Neuron (in vitro differentiated cells): Measurements from ENCODE around the genes TRAM2 and GSTA2.

GRCh38 chr6:52244530-52244817 is 174 bp upstream of the IL17F start:
- PRO-cap: no peak

DNA sequence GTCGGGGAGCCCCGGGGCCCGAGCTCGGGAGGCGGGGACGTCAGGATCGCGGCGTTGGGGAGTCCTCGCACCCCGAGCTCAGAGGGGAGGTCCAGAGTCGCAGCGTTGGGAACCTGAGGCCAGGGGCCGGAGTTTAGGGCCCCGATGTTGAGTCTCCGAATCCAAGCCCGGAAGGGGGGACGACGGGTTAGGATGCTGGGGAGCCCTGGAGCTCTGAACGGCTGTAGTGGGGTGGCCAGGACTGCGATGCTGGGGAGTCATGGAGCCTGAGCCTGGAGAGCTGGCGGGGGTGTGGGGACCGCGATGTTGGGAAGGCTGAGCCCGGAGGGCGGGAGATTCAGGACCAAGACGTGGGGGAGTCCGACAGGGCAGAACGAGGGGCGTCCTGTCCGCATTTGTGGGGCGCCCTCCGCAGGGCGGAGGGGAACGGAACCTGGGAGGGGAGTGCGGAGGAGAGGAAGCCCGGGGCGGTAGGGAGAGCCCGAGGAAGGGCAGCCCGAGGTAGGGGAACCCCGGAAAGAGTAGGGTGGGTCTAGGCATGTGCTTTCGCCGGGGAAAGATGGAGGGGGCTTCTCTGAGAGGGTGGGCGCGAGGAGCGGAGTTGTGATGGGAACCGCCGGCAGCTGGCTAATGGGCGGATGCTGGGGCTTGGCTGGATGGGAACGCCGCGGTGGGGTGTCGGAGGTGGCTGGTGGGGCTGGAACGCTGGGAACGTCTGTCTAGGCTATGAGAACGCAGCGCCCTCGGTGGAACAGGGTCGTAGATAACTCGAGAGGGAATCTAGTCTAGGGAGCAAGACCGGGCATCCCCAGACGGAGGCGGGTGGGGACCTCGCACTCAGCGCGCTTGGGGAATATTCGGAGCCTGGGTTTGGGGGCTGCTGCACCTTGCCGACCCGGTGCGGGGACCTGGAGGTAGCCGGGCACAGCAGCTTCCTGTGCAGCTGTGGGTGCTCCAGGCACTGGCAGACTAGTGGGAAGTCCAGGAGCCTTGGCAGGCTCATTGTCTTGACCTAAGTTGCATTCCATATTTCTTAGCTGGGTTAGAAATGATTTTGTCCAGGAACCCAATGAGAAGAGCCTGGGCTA is 699 bp downstream of the PAQR8 start:
- PRO-cap: no peak

GRCh38 chr6:52389491-52390020 is 27.6 kb downstream of the PAQR8 start:
- PRO-cap: no peak

- PRO-cap: no peak
These were observed 74.5 kb downstream of the TRAM2 start for GRCh38 chr6:52502250-52502965.

- PRO-cap: bidirectional peak, plus-strand start at chr6:52517789, minus-strand start at chr6:52517657
These were observed 59.2 kb downstream of the TRAM2 start for GRCh38 chr6:52517343-52518467.

DNA sequence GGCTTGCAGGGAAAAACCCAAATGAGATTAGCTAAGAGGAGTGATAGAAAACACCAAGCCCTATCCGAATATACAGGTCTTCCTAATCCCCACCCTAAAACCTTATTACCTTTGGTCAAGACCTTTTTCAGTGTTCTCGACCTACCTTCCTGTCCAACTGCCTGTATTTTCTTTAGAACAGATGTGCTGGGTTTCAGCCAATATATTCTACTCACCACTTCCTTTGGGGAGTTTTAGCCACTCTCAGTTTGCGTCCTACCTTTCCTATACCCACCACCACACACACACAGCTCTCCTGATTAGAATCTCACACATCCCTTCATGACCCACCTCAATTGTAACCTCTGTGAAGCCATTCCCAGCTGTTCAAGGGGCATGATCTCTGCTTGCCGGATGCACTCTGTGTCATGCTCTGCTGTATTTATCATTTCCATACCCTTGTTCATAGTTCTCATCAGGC is 39.6 kb downstream of the TRAM2 start:
- PRO-cap: no peak

GRCh38 chr6:52576145-52577114 is at the start of gene TRAM2:
Gene TRAM2 (minus strand): TSS chr6:52577060.
- PRO-cap: bidirectional peak, plus-strand start at chr6:52576805, minus-strand start at chr6:52576735; bidirectional peak, plus-strand start at chr6:52577153, minus-strand start at chr6:52577028

GRCh38 chr6:52594816-52596115 is 18.4 kb upstream of the TRAM2 start:
- PRO-cap: bidirectional peak, plus-strand start at chr6:52595080, minus-strand start at chr6:52595101; bidirectional peak, plus-strand start at chr6:52595582, minus-strand start at chr6:52595332; bidirectional peak, plus-strand start at chr6:52595731, minus-strand start at chr6:52595772

- PRO-cap: no peak
These were observed 16.9 kb downstream of the GSTA2 start for GRCh38 chr6:52746148-52746943.

DNA sequence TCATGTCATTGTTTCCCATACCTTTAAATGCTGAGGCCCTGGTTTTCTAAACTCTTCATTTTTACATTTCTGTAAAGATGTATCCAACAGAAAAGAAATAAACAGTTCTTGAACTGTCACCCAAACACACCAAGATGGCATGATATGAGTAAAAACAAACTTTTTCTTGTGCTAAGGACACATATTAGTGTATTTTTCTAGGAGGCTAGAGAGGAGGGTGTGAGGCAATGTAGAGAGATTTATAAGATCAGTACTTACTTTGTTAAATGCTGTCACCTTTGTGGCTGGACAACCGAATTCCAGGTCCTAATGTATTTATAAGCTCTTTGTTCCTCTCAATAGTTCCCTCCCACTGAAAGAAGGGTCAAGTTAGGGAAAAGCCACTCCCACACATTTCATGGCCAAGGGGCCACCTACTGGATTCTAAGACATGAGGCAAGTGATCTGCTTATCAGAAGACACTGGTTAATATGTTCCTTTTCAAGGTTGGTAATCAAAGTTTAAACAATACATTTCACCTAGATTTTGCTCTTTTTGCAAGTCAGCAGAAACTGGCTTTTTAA is at the start of gene GSTA2:
Gene GSTA2, minus strand, starts transcription at position 290 of the 563 bp plus-strand sequence.
- PRO-cap: no peak

DNA sequence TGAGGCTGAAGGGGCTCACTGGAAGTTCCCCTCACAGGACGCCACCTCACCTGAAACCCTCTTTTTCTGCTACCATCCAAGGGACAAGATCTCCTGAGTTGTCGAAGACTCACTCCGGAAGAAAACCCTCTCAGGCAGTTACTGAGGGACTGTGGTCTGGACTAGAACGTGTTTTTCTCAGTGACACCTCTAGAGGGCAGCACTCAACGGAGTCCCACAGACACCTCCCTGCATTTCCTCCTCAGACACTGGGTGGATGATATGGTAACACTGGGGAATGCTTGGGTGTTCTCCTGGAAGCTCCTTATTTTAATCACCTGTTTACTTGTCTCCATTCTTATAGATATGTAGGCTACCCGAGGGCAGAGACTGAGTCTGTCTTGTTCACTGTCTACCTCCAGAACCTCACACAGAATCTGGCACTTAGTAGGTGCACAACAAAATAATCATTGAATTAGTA is 27.1 kb downstream of the GSTA3 start:
- PRO-cap: no peak

DNA sequence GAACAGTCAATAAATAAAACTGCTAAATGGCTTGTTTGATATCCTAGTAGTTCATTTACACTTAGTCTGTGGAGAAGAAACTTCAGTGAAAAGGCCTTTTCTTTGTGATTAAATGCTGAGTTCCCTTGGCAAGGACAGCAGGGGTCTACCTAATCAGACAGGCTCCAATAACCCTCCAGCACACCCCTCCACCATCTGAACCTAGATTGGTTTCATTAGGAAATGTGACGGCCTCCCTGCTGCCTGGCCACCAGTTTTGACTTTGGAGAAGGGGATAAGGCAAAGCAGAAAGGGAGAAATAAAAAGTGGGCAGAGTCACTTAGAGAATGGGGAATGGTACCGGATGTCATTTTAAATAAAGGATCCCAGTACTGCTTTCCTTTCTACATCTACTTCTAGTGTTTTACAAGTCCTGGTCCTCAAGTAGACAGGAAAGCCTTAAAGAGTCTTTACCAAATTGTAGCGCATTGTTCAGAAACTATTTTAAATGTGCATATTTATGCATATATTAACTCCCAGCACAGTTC is 1.4 kb downstream of the CILK1 start:
- PRO-cap: unidirectional peak, plus-strand start at position 215 of the sequence

GRCh38 chr6:53290972-53291618 is 57.7 kb downstream of the ELOVL5 start:
- PRO-cap: no peak

- PRO-cap: no peak
These were observed 22.0 kb downstream of the ELOVL5 start for GRCh38 chr6:53326411-53327453.

GRCh38 chr6:53347130-53347736 is 1.5 kb downstream of the ELOVL5 start:
- PRO-cap: no peak

GRCh38 chr6:53539659-53540117 is 5.2 kb downstream of the GCLC start:
- PRO-cap: no peak

- PRO-cap: no peak
These were observed 30.1 kb downstream of the KLHL31 start for GRCh38 chr6:53635367-53635896.

- PRO-cap: no peak
These were observed 10.9 kb downstream of the KLHL31 start for GRCh38 chr6:53654636-53655043.

- PRO-cap: no peak
These were observed 38.9 kb upstream of the KLHL31 start for GRCh38 chr6:53704359-53704858.

- PRO-cap: no peak
These were observed 60.3 kb upstream of the LRRC1 start for GRCh38 chr6:53734409-53735035.